ENCODE measurements around a stretch of chr9.

DNA sequence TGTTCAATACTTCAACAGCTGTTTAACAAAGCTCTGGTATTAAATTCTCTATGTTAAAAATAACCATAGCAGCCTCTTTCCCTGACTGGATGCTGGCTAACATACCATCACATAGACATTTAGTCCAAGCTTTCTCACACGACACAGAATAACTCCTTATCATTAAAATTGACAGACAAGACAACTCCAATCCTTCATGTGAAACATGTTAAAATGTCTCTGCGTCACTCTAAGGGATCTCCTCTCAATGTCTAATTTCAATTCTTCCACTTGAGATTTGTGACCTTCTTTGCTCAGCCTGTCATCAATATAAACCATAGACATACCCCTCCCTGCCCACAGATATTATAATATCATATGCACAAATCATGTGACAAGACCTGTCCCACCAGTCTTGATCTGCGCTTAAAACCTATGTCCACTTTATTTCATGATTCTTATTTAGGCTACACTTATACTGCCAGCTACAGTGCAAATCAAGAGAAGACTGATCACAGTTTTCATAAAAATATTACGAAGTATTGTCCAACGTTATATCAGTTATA lies 30.8 kb downstream of the GLIS3 start:
- CAGE, long polyA plus RNA, result no peak
- RRBS, result no CpG with 5 or more reads among the region's 5 CpGs

DNA sequence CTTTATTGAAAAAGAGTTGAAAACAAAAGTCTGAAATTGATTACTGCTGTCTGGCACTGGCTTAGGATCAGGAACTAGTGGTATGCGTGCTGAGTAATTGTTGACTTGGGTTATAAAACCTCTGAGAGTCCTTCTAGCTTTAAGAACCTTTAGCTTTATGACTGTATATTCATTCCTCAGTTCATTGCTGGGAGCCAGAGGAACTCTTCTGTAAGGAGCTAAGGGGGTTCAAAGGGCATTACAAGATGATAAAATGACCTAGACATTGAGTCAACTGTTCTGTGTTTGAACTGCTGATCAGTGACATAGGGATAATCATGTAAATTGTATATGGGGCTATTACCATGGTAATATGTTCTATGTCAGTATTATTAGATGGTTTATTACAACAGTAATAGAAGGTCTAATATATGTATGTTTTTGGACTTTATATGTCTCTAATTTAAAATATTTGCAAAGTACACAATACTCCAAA lies 7.7 kb downstream of the SLC1A1 start:
- CAGE, long polyA plus RNA, result no peak
- RRBS, result no CpG with 5 or more reads among the region's 1 CpG

DNA sequence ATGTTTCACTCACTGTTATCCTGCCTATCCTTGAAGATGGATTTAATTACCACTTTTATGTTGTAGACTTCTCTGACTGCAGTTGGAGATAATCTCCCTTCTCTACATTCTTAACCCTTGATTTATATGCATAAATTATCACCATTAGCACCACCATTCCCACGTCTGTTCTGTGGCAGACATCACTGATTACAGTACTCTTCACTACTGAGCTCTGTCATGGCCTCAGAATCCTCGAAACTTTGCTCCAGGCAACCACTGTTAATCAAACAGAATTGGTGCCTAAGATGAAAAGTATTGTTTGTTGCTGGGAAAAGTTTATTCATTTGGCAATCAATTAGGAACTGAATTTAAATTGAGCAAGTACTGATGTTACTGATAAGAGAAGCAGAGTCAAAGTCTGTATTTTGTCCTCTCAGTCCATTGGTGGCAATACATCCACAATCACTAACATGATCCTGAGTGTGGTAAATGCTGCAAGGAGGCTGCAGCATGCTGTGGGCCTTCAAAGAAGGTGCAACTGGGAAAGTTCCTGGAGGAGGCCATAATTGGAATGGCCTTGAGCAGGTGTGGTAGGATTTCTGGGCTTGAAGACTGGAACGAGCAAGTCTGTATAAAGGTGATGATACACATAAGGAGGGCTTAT lies 12.9 kb downstream of the SLC1A1 start:
- CAGE, long polyA plus RNA, result no peak
- RRBS, result no CpG with 5 or more reads among the region's 3 CpGs

DNA sequence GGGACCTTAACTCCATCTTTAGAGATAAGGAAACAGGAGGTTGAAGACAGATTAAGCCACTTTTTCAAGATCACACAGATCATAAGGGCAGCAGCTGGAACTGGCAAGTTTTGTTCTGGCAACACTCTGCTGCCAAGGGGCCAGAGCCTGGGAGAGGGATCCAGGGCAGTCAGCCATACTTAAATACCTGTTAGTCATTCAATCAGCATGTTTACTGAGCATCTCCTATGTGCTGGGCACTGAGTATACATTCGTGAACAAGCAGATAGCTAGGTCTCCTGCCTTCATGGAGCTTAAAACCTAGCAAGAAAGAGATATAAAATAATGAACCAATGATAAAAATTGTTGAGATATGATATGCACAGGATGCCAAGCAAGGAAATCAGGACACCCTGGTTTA lies 63.8 kb downstream of the SLC1A1 start:
- CAGE, long polyA plus RNA, result no peak
- RRBS, result no CpG with 5 or more reads among the region's 1 CpG

DNA sequence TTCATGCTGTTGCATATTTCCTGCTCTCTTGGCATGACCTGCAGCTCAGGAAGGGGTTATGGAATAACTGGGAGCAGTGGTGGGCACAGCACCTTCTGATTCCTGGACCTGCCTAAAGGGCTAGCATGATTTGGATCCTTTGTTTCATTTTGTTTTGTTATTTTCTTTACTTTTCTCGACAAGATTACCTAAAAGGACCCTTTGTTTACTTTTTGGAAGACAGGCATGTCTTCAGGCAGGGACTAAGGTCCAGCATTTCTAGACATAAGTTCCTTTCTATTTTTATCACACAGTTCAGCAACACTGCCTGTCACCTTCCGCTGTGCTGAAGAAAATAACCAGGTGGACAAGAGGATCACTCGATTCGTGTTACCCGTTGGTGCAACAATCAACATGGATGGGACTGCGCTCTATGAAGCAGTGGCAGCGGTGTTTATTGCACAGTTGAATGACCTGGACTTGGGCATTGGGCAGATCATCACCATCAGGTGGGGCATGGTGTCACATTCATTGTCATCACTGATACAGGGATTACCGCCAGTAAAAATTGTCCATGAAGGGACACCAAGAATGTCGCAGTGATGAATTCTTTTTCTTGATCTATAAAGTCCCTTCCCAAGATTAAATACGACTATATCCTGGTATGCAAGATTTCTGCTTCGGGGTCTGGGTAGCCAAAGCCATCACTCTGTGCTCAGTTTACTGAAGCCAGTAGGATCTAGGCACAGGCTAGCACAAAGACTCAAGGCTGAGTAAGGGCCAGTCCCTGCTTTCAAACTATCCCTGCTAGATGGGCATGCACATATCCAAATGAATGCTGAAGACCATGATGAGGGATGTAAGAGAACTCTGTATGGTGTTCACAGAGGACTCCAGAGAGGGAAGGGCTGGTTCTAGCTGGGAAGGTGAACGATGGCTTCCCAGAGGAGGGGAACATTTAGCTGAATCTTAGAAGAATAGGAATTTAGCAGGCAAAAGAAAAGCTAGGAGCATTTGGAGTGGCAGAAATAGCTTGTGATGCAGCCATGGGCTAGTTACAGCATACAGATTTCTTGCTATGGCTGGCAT lies 85.5 kb upstream of the PLPP6 start:
- CAGE, long polyA plus RNA, result no peak
- RRBS, result no CpG with 5 or more reads among the region's 12 CpGs

DNA sequence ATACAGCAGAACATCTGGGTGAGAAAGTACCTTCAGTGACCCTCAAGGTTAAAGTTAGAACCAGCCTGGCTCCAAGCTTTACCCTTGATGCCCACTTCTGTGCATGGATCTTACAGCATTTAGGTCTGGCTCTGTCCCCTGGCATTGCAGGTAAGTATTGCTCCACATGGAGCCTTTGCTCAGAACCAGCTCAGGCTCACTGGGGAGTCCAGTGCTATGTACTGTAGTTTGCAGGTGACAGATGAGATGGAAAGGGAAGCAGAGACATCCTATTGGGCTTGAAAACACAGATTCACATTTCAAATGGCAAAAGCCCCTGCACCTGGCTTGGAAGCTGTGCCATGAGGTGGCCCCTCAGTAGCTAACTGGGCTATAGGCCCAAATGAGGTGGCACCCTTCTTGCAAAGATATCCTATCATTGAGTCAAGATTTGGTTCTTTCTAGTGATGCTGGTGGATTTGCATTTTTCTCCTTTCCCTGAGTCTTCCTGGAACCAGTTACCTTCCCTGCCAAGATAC lies 78.1 kb upstream of the PLPP6 start:
- CAGE, long polyA plus RNA, result no peak

DNA sequence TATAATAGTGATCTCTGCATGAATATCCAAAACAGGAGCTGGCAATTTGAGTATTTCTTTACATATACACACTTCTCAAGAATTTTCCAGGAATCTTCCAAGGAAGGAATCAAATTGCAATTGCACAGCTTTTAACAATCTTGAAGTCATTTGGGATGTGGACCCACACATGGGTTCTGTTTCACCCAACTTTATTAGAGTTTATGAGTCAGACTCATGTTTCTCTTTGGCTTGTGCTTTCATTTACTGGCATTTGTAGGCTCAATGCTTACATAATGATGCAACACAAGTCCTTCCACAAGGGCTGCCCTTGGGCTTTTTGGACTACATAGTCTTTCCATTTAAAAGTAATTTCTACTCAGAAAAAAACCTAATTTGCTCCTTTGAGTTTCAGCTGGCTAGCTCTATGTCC lies 4.6 kb upstream of the CDC37L1 start:
- CAGE, long polyA plus RNA, result no peak

- CAGE, long polyA plus RNA, result no peak
- RRBS, result no CpG with 5 or more reads among the region's 4 CpGs
Measured at GRCh38 chr9:4680694-4681384, 1.5 kb downstream of the CDC37L1 start.

- CAGE, long polyA plus RNA, result no peak
- RRBS, result no CpG with 5 or more reads among the region's 9 CpGs
Measured at GRCh38 chr9:4718890-4719479, 22.0 kb downstream of the AK3 start.

DNA sequence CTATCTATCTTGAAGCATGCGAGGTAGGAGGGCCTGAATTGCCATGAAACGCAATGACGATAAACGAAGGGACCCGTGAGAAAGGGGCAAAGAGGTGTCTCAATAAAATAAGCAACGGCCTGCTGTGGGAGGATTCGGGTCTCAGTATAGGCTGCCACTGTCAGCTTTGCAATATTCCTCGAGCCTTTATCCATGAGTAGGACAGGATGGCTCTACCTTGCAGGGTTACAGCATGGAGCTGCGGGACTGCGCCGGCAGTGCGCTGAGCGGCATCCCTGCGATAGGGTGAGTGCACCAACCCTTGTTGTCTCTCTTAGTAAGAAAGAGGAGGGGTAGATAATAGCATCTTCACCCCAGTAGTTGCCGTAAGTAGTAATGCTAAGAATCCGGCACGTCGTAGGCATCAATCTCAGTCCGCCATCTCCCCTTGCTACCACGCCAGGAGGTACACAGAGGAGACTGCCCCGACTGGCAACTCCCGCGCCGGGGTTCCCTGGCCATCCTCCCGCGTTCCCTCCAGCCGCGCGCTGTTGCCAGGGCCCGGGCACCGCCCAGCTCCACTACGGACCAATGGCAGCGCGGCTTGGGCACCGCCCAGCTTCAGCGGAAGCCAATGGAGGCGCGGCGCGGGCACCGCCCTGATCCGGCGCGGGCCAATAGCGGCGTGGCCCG lies 438 bp upstream of the RCL1 start:
- CAGE, long polyA plus RNA, result no peak
- RRBS, result under 1% methylated on average over 27 of the region's 47 CpGs

DNA sequence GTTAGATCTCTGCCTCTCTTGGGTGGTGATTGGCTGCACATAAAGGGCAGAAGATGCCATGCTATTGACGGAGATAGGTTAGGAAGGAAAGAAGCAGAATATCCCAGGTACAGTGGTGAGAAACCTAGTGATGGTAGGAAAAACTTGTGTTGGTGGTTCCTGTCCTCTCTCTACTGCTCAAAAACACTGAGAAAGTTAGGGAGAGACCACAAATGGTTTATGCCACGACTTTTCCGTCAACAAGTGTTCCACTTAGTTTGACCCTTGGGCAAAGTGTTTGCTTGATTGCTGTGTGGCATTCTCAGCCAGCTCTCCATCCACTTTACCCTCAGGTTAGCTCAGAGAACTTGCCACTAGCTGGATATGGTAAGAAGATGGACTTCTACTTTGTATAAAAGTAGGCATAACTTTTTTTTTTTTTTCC lies 1.5 kb downstream of the RCL1 start:
- CAGE, long polyA plus RNA, result no peak
- RRBS, result no CpG with 5 or more reads among the region's 3 CpGs

DNA sequence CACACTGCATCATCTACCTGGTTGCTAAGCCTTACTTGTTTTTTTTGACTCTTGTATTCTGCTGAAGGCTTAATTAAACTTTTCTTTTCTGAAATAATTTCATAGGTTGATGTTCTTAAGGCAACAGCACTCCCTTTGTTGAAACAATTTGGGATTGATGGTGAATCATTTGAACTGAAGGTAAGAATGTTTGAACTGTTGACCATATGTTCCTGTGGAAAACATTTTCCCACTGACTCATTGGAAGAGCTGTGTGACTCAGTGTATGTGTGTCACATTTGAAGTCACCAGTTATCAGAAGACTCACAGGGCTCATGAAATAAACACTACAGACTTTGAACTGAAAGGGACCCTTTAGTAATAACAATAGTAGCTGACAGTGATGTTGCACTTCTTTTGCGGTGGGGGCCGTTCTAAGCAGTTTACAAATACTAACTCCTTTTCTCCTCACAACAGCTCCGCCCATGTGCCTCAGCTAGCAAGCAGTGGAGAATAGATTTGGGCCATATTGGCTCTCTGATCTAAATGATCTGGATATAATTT lies 40.4 kb downstream of the RCL1 start:
- CAGE, long polyA plus RNA, result no peak
- RRBS, result no CpG with 5 or more reads among the region's 3 CpGs

DNA sequence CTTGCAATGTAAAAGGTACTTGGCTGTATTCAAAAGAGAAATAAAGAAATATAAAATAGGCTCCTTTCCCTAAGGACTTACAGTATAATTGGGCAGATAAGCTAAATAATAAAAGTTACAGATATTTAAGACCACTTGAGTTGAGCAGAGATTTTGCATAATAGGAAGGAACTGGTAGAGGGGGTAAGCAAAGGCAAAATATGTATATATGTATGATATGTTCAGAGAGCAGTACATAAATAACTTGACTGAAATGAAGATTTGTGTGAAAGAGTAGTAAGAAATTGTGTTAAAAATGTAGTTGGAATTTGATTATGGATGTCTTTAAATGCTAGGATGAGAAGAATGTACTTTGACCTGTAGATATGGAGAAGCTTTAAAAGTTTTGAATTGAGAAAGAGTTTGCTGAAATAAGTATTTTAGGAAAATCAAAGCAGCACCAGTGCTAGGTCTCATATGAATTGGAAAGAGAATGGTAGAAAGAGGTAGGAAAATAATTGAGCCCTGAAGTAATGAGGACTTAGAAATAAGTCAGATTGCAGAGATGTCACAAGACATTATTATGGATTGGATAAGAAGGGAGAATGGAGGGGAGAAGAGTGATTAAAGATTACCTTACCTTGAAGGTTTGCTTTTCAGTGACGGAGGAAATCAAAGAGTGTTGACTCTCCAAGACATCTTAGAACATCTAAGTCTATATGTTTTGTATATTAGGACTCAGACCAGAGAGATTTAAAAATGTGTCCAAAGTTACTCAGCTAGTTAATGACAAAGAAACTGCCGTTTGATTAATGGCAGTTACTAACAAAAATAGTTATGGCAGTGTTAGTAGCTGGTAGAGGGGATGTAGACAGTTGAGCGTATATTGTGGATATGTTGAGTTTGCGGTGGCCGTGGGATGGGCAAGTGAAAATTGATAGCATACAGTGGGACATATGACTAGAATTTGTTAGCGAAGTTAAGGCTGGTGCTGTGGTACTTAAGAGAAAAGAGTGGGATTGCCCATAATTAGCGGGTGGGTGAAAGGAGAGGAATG lies 4.8 kb downstream of the JAK2 start:
- CAGE, long polyA plus RNA, result no peak
- RRBS, result no CpG with 5 or more reads among the region's 7 CpGs

DNA sequence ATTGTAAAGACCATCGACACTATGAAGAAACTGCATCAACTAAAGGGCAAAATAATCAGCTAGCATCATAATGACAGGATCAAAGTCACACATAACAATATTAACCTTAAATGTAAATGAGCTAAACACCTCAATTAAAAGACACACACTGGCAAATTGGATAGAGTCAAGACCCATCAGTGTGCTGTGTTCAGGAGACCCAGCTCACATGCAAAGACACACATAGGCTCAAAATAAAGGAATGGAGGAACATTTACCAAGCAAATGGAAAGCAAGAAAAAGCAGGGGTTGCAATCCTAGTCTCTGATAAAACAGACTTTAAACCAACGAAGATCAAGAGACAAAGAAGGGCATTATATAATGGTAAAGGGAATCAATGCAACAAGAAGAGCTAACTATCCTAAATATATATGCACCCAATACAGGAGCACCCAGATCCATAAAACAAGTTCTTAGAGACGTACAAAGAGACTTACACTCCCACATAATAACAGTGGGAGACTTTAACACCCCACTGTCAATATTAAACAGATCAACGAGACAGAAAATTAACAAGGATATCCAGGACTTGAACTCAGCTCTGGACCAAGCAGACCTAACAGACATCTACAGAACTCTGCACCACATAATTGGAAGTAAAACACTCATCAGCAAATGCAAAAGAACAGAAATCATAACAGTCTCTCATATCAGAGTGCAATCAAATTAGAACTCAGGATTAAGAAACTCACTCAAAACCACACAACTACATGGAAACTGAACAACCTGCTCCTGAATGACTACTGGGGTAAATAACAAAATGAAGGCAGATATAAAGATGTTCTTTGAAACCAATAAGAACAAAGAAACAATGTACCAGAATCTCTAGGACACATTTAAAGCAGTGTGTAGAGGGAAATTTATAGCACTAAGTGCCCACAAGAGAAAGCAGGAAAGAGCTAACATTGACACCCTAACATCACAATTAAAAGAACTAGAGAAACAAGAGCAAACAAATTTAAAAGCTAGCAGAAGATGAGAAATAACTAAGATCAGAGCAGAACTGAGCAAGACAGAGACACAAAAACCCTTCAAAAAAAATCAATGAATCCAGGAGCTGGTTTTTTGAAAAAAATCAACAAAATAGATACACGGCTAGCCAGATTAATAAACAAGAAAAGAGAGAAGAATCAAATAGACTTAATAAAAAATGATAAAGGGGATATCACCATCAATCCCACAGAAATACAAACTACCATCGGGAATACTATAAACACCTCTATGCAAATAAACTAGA lies 50.3 kb downstream of the INSL6 start:
- CAGE, long polyA plus RNA, result no peak
- RRBS, result no CpG with 5 or more reads among the region's 6 CpGs

- CAGE, long polyA plus RNA, result no peak
- RRBS, result no CpG with 5 or more reads among the region's 6 CpGs
Measured at GRCh38 chr9:5558048-5558671, 47.8 kb downstream of the PDCD1LG2 start.

- CAGE, long polyA plus RNA, result no peak
- RRBS, result no CpG with 5 or more reads among the region's 3 CpGs
Measured at GRCh38 chr9:5626645-5627129, 2.2 kb upstream of the RIC1 start.

DNA sequence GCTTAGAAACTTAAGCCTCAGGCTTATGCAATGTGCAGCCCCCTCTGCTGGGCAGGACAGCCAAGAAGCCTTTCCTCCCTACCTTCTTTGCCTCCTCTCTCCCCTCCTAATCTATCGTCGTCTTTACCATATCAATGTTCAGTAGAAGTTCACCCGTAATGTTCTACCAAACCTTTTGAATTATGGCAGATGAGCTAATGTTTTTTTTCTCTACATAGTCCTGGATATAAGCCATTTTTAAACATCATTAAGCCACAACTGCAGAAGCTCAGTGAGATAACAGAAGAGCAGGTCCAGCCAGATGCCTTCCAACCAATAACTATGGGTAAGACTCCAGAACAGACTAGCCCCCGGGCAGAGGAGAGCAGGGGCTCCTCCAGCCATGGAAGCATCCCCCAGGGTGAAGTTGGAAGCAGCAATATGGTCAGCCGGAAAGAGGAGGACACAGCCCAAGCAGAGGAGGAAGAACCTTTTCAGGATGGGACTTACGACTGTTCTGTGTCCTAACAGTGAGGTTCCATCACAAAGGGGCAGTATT lies 59.1 kb downstream of the ERMP1 start:
- CAGE, long polyA plus RNA, result no peak
- RRBS, result 100% methylated on average over 2 of the region's 6 CpGs

GRCh38 chr9:5898780-5899167 lies 8.1 kb downstream of the MLANA start:
- CAGE, long polyA plus RNA, result no peak
- RRBS, result no CpG with 5 or more reads among the region's 3 CpGs

GRCh38 chr9:6012802-6013567 lies 2.4 kb downstream of the RANBP6 start:
- CAGE, long polyA plus RNA, result no peak
- RRBS, result no CpG with 5 or more reads among the region's 4 CpGs

DNA sequence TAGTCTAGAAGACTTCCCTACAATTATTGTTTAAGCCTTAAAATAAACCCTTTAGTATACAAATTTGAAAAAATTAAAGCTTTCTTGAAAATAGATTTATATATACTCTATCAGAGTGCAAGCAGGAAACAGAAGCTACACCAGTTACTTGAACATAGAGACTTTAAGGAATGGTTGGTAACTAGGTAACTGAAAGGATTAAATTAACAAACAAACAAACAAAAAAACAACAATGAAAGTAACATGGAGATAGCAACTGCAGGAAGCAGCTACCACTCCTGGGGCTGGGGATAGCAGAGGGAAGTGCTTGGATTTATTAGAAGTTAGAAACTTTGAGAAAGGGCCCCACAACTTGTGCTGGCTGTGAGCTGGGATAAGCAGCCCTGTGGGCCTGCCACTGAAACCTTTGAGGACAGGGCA lies 91.2 kb upstream of the RANBP6 start:
- CAGE, long polyA plus RNA, result no peak

Measured in mammary epithelial cell (primary cell).